ENCODE measurements around a stretch of chr11.

GRCh38 chr11:95150718-95151393 is 61.2 kb downstream of the ENDOD1 start:
CAGE:
- cytosol, long polyA minus RNA: no peak
- cytosol, long polyA plus RNA: no peak
- long polyA plus RNA: no peak
- nucleus, long polyA minus RNA: no peak
- nucleus, long polyA plus RNA: no peak

DNA sequence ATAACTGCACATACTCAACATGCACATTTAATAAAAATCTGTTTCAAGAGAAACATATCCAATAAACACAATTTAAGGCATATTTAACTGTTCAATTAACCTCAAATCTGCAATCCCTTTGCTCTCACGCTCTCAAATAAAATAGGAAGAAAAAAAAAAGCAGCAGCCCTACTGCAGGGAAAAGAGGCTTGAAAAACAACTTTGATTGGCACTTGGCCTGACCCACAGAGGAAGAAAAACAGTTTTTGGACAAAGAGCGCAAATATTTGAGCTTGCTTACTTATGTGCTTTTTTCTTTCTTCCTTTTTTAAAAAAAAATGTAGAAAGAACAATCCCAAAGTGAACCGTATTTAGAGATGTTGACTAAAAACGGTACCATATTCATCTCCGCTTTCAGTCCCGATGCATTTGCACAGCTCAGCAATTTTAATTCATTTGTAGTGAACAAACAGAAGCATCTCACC is 1.6 kb downstream of the SESN3 start:
CAGE:
- cytosol, long polyA minus RNA: no peak
- cytosol, long polyA plus RNA: no peak
- long polyA plus RNA: no peak
- nucleus, long polyA minus RNA: no peak
- nucleus, long polyA plus RNA: no peak

GRCh38 chr11:95242303-95243193 is 11.5 kb upstream of the SESN3 start:
CAGE:
- cytosol, long polyA minus RNA: no peak
- cytosol, long polyA plus RNA: no peak
- long polyA plus RNA: no peak
- nucleus, long polyA minus RNA: no peak
- nucleus, long polyA plus RNA: no peak

DNA sequence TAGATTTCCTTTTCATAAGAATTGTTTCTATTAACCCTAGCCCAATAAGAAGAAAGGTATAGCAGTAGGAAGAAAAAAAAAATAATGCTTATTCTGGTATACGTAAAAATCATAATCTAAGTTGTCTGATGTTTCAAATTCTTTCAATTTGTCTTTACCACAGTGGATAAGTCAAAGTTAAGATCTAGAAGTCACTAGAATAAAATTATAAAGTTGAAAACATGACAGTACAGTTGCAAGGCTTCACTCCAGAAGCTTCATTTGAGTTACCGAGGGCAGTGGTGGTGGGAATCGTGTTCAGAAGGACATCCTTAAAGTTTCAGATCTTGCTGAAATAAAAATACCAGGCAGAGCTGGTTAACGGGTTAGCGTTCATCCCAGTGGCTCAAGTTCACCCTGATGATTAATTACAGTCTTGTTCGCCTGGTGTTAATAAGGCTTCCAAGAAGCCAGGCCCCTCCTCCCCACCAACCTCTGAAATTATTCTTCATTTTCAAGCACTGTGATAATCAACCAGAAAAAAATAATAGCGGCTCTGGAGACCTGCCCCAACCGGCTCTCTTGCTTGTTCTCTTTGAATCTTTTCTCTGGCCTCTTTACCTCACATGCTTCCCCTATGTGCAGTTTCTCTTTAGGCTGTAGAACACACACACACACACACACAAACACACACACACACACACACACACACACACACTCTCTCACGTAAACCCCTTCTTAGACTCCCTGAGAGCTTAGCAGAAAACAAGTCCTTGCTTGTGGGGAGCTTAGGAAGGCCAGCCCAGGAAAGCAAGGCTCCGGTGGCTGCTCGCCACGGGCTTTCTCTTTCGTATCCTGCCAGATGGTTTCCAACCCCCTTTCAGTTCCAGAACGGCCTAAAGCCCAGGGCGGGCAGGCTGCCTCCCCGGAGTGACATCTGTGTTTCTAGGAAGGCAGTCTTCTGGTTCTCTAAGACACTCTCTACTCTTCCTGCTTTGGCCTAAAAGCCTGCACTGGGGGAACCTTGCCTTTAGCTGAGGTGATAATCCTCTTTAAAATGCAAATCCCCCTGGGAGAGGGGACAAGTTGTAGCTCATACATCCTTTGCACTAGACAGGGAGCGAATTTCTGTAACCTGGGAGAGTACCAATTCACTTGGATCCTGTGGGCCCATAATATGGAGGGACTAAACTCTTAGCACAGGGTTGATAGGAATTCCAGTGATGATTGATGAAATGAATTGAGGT is 106.3 kb upstream of the SESN3 start:
CAGE:
- cytosol, long polyA minus RNA: no peak
- cytosol, long polyA plus RNA: no peak
- long polyA plus RNA: no peak
- nucleus, long polyA minus RNA: no peak
- nucleus, long polyA plus RNA: no peak

GRCh38 chr11:95443570-95443876 is 212.5 kb upstream of the SESN3 start:
CAGE:
- cytosol, long polyA minus RNA: no peak
- cytosol, long polyA plus RNA: no peak
- long polyA plus RNA: no peak
- nucleus, long polyA minus RNA: no peak
- nucleus, long polyA plus RNA: no peak

GRCh38 chr11:95512546-95512932 is 277.0 kb downstream of the FAM76B start:
CAGE:
- cytosol, long polyA minus RNA: no peak
- cytosol, long polyA plus RNA: no peak
- long polyA plus RNA: no peak
- nucleus, long polyA minus RNA: no peak
- nucleus, long polyA plus RNA: no peak

DNA sequence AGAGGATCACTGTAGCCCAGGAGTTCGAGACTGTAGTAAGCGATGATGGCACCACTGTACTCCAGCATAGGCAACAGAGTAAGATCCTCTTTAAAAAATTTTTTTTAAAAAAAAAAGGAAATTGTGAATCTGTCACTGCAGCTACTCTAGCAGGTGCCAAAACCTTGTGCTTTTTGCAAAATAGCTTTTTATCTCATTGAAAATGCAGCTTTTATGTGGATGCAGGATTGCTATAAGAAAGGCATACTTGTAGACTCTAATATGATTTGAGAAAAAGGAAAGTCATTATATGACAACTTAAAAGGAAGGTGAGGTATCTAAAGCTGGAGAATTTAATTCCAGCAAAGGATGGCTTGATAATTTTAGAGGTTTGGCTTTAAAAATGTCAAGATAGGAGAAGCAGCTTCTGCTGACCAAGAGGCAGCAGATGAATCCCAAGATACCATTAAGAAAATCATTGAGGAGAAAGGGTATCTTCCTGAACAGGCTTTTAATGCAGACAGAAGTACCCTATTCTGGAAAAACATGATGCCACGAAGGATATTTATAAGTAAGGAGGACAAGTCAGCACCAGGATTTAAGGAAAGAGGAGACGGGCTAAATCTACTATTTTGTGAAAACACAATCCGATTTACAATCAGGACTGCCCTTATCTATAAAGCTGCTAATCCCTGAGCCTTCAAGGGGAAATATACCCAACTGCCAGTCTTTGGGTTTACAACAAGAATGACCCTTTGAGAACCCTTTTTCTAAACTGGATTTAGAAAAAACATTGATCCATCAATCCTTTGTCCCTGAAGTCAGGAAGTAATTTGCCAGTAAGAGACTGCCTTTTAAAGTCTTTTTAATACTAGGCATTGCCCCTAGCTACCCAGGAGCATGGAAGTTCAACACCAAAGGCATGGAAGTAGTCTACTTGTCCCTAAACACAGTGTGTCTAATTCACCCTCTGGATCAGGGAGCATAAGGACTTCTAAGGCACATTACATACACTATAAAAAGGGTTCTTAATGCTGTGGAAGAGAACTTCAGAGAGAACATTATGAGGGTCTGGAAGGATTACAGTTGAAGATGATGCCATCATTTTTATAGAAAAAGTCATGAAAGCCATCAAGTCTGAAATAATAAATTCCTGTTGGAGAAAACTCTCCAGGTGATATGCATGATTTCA is 34.2 kb downstream of the CEP57 start:
CAGE:
- cytosol, long polyA minus RNA: no peak
- cytosol, long polyA plus RNA: no peak
- long polyA plus RNA: no peak
- nucleus, long polyA minus RNA: no peak
- nucleus, long polyA plus RNA: no peak

CAGE:
- cytosol, long polyA minus RNA: no peak
- cytosol, long polyA plus RNA: no peak
- long polyA plus RNA: no peak
- nucleus, long polyA minus RNA: no peak
- nucleus, long polyA plus RNA: no peak
Measured at GRCh38 chr11:96011850-96012790, 88.2 kb upstream of the MTMR2 start.

CAGE:
- cytosol, long polyA minus RNA: no peak
- cytosol, long polyA plus RNA: no peak
- long polyA plus RNA: no peak
- nucleus, long polyA minus RNA: no peak
- nucleus, long polyA plus RNA: no peak
Measured at GRCh38 chr11:96016306-96016700, 92.4 kb upstream of the MTMR2 start.

CAGE:
- cytosol, long polyA minus RNA: no peak
- cytosol, long polyA plus RNA: no peak
- long polyA plus RNA: no peak
- nucleus, long polyA minus RNA: no peak
- nucleus, long polyA plus RNA: no peak
Measured at GRCh38 chr11:96037479-96038030, 113.6 kb upstream of the MTMR2 start.

DNA sequence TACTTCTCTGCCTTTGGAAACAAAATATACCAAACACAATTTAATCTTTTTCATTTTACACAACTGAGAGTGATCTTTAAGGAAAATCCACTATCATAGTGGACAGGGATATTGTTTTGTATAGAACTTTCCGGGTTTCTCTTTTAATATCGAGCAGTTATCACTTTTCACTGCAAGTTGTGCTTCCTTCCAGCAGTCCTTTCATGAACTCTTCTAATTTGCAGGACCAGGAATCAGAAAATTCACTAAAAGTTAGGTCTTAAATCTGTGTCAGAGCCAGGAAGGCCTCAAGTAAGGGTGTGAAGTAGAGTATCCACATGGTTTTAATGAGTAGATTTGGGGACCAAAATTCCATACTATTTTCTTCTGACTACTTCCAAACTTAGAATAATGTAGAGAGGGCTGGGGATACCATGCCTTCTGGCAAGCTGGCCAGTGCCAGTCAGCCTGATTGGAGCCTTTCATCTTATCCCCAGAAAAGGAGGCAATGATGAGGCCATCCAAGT is 133.9 kb upstream of the MTMR2 start:
CAGE:
- cytosol, long polyA minus RNA: no peak
- cytosol, long polyA plus RNA: no peak
- long polyA plus RNA: no peak
- nucleus, long polyA minus RNA: no peak
- nucleus, long polyA plus RNA: no peak

GRCh38 chr11:96098440-96099210 is 174.7 kb upstream of the MTMR2 start:
CAGE:
- cytosol, long polyA minus RNA: no peak
- cytosol, long polyA plus RNA: no peak
- long polyA plus RNA: no peak
- nucleus, long polyA minus RNA: no peak
- nucleus, long polyA plus RNA: no peak

DNA sequence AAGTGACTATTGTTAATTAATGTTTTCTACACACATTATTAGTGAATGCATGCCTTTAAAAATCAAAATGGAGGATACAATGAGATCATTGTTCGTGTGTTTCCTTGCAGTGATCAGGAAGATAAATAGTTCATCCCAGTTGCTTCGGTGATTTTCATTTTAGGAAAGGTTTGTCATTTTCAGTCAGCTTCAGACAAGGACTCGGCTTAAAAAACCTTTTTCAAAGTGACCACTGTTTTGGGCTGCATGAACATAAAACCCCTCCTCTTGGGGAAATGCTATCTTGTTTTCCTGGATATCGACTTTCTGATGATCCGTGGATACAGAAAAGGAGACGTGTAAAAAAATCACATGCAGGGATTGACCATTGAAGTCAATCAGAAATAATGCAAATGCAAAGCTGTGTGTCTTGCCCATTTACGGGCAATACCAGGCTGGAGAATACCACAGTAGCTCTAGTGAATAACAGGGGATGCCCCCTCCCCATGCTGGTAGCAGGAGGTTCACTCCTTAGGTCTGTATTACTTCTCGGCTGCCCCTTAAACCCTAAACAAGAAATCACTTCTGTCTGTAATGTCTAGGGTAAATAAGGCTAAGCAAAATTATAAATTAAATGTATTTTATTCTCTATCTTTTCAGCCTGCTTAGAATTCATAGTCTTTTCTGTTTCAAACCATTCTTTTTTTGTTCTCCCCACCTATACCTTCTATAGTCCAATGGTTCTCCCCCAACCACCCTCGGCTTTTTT is 146.7 kb downstream of the MAML2 start:
CAGE:
- cytosol, long polyA minus RNA: no peak
- cytosol, long polyA plus RNA: no peak
- long polyA plus RNA: no peak
- nucleus, long polyA minus RNA: no peak
- nucleus, long polyA plus RNA: no peak

DNA sequence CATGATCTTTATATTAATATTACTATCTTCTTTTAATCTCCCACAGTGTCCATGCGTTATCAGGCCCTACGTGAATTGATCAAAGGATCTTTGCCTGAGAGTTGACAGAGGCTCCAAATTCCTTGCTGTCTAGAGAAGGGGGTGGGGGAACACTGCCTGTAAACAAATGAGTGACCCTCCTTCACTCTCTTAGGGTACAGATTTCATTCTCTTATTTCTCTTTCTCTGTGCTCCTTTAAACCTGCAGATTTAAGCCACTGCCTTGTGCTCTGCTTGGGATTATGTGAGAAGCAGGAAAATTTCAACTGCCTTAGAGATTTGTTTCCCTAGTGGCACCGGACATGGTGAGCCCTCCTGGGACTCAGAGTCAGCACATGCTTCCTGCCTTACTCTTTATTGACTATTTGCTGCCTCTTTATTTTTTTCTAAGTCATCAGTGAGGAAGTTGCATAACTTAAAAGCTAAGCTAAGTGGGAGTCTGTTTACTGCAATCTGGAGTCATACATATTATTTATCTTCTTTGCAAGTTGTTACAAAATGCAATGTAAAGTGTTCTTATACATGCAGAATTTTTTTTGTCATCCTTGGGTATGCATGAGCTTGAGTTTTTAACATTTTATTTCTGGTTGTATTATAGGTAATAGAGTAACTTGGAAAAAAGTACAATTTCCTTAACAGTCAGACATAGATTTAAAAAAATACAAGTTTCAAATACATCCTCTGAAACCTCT is 122.8 kb downstream of the MAML2 start:
CAGE:
- cytosol, long polyA minus RNA: no peak
- cytosol, long polyA plus RNA: no peak
- long polyA plus RNA: no peak
- nucleus, long polyA minus RNA: no peak
- nucleus, long polyA plus RNA: no peak

DNA sequence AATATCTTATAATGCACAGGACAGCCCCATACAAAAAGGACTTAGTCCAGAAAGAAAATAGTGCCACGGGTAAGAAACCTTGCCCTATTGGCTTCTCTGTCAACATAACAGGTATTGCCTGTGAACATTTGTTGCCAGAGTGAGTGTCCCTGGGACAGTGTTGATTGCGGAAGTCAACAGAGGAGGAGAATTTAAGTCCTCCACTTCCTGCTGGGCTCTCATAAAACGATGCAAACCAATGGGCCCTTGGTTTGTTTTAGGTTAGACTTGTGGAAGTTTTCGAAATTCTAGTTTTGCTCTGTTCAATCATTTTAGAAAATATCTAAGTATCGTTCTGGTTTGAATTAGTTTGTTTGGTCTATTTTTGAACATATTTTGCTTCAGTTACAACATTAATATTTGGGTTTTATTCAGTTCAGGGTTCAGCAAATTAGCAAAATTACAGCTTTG is 101.4 kb downstream of the MAML2 start:
CAGE:
- cytosol, long polyA minus RNA: no peak
- cytosol, long polyA plus RNA: no peak
- long polyA plus RNA: no peak
- nucleus, long polyA minus RNA: no peak
- nucleus, long polyA plus RNA: no peak

GRCh38 chr11:96271738-96272562 is 71.0 kb downstream of the MAML2 start:
CAGE:
- cytosol, long polyA minus RNA: no peak
- cytosol, long polyA plus RNA: no peak
- long polyA plus RNA: no peak
- nucleus, long polyA minus RNA: no peak
- nucleus, long polyA plus RNA: no peak

DNA sequence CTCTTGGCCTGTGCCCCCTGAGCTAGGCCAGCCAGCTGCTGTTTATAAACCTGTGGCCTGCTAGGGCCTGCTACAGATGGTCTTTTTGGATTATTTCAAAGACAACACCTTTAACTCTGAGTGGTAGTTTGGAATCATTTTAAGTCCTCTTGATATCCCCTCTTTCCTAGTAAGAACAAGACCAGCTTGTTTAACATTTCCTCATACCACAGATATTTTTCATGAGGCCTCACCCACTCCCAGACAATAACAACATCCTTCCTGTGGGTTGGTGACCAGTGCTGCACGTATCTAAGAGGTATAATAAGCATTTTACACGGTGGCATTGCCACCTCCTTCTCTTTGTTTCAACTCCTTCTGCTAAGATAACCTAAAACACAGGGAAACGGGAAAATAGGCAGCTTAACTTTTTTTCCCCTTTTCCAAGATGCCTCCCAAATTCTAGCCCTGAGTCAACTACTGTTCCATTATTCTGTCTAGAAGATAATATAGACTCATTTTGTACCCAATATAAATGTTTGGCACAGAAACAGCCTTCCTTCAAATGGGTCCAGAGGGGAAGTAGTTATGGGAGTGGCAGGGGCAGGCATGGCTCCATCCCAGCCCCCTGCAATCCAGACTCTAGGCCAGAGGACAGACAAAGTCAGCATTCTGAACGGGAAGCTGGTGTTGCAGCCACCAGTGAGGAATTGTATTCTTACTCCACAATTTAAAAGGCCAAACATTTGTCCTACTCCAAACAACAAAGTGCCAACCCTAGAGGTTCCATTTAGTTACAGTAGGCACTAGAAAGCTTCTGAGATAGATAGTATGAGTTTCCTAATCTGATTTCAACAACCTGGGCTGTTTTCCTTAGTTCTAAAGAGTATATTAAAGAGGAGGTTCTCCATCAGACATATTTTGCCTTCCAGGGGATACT is 28.5 kb downstream of the MAML2 start:
CAGE:
- cytosol, long polyA minus RNA: no peak
- cytosol, long polyA plus RNA: no peak
- long polyA plus RNA: no peak
- nucleus, long polyA minus RNA: no peak
- nucleus, long polyA plus RNA: no peak

GRCh38 chr11:96506559-96507533 is 117.0 kb downstream of the JRKL start:
CAGE:
- cytosol, long polyA minus RNA: no peak
- cytosol, long polyA plus RNA: no peak
- long polyA plus RNA: no peak
- nucleus, long polyA minus RNA: no peak
- nucleus, long polyA plus RNA: no peak

CAGE:
- cytosol, long polyA minus RNA: no peak
- cytosol, long polyA plus RNA: no peak
- long polyA plus RNA: no peak
- nucleus, long polyA minus RNA: no peak
- nucleus, long polyA plus RNA: no peak
Measured at GRCh38 chr11:98069979-98070243, 950.8 kb upstream of the CNTN5 start.

GRCh38 chr11:98494965-98495354 is 525.8 kb upstream of the CNTN5 start:
CAGE:
- cytosol, long polyA minus RNA: no peak
- cytosol, long polyA plus RNA: no peak
- long polyA plus RNA: no peak
- nucleus, long polyA minus RNA: no peak
- nucleus, long polyA plus RNA: no peak

All from keratinocyte (primary cell).